ENCODE results near the gene MRPS2.

DNA sequence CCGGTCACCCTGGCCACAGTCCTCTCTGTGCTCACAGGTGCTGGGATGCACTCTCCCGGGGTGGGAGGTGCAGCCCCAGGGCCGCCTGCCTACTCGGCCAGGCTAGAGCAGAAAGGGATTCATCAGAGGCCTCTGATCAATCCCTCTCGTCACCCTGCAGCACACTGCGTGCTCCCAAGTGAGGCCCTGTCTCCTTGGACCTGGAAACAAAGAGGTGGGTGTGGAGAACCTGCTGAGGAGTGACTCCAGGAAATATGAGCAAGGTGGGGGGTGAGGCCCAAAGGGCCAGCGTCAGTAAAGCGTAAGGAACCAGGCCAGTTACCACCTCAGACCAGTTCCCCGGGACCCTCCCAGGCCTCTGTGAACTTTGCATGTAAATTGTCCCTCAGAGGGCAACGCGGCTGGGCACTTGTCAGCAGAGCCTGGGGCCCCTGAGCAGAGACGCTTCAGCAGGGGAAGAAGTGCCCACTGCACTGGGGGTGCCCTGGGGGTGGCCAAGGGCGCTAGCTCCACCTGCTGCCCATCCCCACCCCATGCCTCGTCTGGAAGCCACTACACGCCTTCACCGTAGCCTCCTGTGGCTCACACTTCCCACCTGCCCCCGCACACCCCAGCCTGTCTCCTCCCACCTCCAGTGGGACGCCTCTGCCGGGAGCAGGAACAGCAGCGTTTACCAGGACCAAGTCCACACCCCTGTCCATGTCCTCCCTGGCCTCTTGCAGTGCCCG, 168.0 kb downstream of the OLFM1 start:
- RRBS: 55% methylated on average over 2 of the region's 21 CpGs
CAGE:
- cytosol, long polyA plus RNA: no peak
- long polyA plus RNA: no peak
- nucleus, long polyA plus RNA: no peak

GRCh38 chr9:135280717-135280918, 193.2 kb downstream of the OLFM1 start:
- RRBS: no CpG with 5 or more reads among the region's 6 CpGs
CAGE:
- cytosol, long polyA plus RNA: no peak
- long polyA plus RNA: no peak
- nucleus, long polyA plus RNA: no peak

- RRBS: 1% methylated on average over 21 of the region's 74 CpGs
CAGE:
- cytosol, long polyA plus RNA: start-site peak on the plus strand at chr9:135500677-135500707, 218 and 420 reads in 2 replicates
- long polyA plus RNA: start-site peak on the plus strand at chr9:135500676-135500697, 135 and 308 reads in 2 replicates
- nucleus, long polyA plus RNA: start-site peak on the plus strand at chr9:135500675-135500690, 132 and 67 reads in 2 replicates
Measured at GRCh38 chr9:135500427-135501054, at the start of gene MRPS2. Gene MRPS2 (plus strand): TSS chr9:135500682.

DNA sequence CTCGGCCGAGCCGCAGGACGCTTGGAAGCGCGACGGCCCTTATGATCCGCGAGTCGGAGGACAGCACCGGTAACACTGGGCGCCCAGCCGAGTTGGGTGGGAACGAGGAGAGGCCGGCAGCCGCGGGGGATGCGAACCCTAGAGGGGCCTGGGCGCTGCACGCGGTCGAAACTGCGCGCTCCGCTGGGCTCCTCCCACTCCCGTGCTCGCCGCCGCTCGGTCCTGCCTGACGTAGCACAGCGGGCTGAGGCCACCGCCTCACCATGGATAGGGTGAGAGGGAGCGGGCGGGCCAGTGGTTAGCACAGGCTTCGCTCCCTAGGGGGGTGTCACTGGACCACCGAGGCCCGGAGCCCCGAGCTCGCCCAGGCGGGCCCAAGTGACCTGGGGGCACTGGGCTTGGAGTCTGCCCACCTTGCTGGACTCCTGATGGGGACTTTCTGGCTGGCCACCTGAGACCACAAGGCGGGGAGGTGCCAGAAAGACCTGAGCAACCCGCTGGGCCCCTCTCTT, 629 bp downstream of the MRPS2 start:
- RRBS: 1% methylated on average over 13 of the region's 43 CpGs
CAGE:
- cytosol, long polyA plus RNA: no peak
- long polyA plus RNA: no peak
- nucleus, long polyA plus RNA: no peak

GRCh38 chr9:135743798-135744482, 42.0 kb downstream of the KCNT1 start:
- RRBS: 34% methylated on average over 2 of the region's 18 CpGs
CAGE:
- cytosol, long polyA plus RNA: no peak
- long polyA plus RNA: no peak
- nucleus, long polyA plus RNA: no peak

DNA sequence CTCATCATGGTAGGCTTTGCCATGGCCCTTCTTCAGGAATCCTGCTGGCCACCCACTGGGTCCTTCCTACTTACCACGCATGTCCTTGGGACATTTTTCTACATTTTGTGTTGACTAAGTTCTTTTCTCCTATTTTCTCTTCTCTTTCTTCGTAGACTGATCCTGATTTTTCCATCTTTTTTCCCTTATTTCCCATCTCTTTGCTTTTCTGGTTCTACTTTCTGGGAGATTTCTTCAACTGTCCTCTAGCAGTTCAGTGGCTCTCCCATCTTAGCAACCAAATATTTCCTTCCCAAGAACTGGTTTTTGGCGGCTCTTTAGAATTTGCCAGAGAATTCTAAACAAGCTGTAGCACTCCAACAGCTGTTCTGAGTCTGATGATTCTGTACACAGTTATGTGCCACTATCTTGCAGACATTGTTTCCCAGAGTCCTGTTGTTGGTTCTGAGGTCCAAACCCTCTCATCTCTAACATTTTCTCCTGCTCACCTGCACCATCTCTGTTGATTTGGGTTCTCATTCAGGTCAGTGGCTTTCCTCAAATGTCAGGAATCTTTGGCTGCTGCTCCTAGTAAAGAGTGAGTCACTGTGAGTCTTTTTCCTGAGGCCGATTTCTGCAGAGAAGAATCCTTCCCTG, 50.1 kb downstream of the CAMSAP1 start:
- RRBS: no CpG with 5 or more reads among the region's 4 CpGs
CAGE:
- cytosol, long polyA plus RNA: no peak
- long polyA plus RNA: no peak
- nucleus, long polyA plus RNA: no peak

DNA sequence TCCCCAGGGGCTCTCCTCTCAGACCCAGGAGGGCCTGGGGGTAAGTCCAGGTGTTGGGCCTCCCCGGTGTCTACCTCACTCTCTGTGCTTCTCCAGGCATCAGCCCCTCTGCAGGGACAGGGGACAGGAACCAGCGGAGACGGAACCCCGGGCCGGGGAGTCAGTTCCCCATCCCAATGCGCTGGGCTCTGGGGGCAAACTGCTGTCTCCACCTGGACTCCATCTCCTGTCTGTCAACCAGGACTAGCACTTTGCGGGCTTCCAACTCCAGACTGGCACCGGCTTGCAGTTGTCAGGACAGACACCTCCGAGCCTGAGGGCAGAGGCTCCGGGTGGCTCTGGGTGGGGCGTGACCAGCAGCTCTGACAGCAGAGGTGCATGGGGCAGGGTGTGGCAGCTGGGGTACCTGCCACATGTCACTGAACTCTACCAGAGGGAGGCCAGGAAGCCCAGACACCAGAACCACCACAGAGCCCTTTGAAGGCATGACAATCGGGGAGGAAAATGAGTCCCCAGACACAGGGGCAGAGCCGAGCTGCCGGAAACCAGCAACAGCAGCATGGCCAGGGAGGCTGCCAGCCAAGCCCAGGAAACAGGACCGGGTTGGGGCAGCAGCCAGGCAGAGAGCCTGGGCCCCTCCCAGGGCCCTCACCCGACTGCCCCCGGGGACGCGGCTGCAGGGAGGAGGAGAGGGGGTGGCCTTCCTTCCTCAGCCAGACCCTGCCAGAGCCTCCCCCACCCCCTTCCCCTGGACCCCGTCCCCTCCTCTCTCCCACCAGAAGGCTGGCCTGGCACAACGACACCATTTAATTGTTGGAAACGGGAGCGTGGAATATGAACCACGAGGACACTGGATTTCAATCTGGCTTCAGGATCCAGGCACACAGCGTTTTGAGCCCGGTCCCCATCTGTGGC, 17.9 kb upstream of the UBAC1 start:
- RRBS: 40% methylated on average over 11 of the region's 26 CpGs
CAGE:
- cytosol, long polyA plus RNA: no peak
- long polyA plus RNA: no peak
- nucleus, long polyA plus RNA: no peak

GRCh38 chr9:135994916-135995255, 33.7 kb upstream of the UBAC1 start:
- RRBS: no CpG with 5 or more reads among the region's 8 CpGs
CAGE:
- cytosol, long polyA plus RNA: no peak
- long polyA plus RNA: no peak
- nucleus, long polyA plus RNA: no peak

DNA sequence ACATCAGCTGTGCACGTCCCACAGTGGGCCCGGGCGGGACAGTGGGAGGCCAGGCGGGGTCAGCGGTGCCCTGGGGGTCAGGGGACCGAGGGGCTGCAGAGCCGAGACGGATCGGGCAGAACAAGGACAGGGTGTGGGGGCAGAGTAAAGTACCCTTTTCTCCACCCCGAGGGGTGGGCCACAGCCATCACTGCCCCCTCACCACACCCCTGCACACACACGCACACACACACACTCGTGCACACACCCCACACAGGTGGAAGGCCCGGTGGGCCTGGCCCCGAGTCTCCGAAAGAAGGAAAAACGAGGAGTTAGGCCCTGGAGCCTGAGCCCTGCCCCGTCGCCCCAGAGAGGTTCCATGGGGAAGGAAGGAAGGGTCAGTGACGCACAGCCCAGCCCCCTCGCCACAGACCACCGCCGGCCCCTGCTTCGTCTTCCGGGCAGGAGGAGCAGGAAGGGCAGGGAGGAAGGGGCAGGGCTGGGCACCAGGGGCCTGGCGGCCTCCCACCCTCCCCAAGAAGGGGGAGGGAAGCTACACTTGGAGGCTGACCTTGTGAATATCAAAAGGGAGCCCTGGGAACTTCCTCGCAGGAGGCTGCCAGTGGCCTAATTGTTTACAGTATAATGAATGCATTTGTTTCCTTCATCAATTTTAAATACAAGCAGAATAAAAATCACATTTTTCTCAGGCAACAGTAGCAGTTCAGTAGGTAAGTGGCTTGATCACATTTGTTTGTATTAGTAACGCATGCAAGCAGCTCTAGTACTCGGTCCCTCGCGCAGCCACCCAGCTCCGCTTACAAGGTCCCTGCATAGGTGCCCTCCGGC, 49.8 kb upstream of the UBAC1 start:
- RRBS: no CpG with 5 or more reads among the region's 32 CpGs
CAGE:
- cytosol, long polyA plus RNA: no peak
- long polyA plus RNA: no peak
- nucleus, long polyA plus RNA: no peak

GRCh38 chr9:136116038-136116917, 2.4 kb downstream of the TMEM250 start:
- RRBS: 94% methylated on average over 3 of the region's 65 CpGs
CAGE:
- cytosol, long polyA plus RNA: no peak
- long polyA plus RNA: no peak
- nucleus, long polyA plus RNA: no peak

GRCh38 chr9:136341699-136342723, 14.7 kb downstream of the GPSM1 start:
- RRBS: 31% methylated on average over 14 of the region's 44 CpGs
CAGE:
- cytosol, long polyA plus RNA: no peak
- long polyA plus RNA: no peak
- nucleus, long polyA plus RNA: no peak

- RRBS: no CpG with 5 or more reads among the region's 7 CpGs
CAGE:
- cytosol, long polyA plus RNA: no peak
- long polyA plus RNA: no peak
- nucleus, long polyA plus RNA: no peak
Measured at GRCh38 chr9:136353623-136354084, 9.9 kb downstream of the DNLZ start.

- RRBS: no CpG with 5 or more reads among the region's 19 CpGs
CAGE:
- cytosol, long polyA plus RNA: no peak
- long polyA plus RNA: no peak
- nucleus, long polyA plus RNA: no peak
Measured at GRCh38 chr9:136469975-136470528, 12.8 kb downstream of the SEC16A start.

DNA sequence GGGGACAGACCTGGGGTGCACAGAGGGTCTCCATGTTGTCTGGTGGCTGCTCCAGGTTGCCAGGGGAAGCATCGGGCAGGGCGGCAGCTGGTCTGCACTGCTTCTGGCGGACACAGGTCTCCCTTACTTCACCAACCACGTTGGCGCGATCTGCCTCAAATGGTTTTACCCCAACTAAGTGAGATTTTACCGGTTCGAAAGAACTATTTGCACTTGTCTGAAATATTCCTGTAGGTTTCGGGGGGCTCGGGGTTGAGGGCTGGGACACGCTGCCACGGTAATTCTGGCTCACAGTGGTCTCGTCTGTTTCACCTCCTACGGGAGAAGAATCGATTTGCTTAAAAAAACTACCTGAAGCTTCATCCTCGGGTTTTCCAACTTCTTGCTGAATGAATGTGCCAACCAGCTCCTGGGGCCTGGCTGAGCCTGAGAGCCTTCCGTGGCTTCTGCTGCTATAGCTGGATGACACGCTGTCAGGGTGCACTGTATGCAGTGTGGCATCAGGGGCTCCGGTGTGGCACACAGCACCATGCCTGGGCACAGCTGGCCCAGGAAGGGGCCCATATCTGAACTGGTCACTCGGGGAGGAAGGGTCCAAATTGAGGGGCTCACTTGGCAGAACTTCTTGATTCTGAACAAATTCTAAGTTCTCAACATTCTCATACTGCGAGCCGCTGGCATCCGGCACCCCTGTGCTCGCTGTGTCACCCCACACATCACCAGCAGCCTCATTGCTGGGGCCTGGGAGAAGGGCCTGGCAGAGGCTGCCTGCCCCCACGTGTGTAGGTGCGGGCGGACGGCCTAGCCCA, 7.0 kb downstream of the SEC16A start:
- RRBS: no CpG with 5 or more reads among the region's 28 CpGs
CAGE:
- cytosol, long polyA plus RNA: no peak
- long polyA plus RNA: no peak
- nucleus, long polyA plus RNA: no peak

- RRBS: 95% methylated on average over 4 of the region's 18 CpGs
CAGE:
- cytosol, long polyA plus RNA: no peak
- long polyA plus RNA: no peak
- nucleus, long polyA plus RNA: no peak
Measured at GRCh38 chr9:136476396-136476952, 6.4 kb downstream of the SEC16A start.

- RRBS: 34% methylated on average over 14 of the region's 56 CpGs
CAGE:
- cytosol, long polyA plus RNA: no peak
- long polyA plus RNA: no peak
- nucleus, long polyA plus RNA: no peak
Measured at GRCh38 chr9:136484137-136484987, 1.5 kb upstream of the SEC16A start.

- RRBS: no CpG with 5 or more reads among the region's 8 CpGs
CAGE:
- cytosol, long polyA plus RNA: no peak
- long polyA plus RNA: no peak
- nucleus, long polyA plus RNA: no peak
Measured at GRCh38 chr9:136484988-136485337, 2.1 kb upstream of the SEC16A start.

DNA sequence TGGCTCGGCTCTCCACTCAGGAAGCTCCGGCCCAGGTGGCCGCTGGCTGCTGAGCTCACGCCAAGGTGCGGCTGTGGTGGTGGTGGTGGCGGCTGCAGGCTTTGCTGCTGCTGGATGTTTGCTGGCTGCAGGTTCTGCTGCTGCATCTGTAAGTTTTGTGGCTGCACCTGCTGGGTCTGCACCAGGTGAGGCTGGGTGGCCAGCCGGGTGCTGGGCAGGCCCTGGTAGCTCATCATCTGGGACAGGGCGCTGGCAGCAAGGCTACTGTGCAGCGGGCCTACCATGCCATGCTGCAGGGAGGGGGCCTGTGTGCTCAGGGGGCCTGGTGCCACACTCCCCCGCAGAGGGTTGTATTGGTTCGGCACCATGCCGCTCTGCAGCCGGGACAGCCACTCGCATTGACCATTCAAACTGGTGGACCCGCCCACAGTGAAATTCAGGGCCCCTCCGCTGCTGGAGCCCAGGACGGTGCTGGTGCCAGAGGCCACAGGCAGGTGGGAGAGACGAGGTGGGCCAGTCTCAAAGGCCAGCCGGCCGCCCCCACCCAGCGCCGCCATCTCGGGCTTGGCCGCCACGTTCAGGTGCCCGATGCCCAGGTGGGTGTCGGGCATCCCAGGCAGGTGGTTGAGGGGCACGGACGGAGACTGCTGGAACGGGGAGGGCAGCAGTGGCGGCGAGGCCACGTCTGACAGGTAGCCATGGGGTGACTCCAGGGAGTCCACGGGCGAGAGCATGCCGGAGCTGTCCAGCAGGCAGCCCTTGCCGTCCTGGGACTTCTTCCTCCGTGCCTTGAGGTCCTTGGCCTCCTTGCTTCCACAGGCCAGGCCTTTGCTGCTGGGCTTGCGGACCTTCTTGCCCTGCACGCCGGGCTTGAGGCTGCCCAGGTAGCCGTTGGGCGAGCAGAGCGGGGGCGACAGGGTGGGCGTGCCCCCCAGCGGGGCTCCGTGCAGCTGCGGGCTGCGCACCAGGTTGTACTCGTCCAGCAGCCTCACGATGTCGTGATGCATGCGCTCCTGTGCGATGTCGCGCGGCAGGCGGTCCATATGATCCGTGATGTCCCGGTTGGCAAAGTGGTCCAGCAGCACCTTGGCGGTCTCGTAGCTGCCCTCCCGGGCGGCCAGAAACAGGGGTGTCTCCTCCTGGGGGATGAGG, 14.0 kb upstream of the SEC16A start:
- RRBS: 96% methylated on average over 5 of the region's 65 CpGs
CAGE:
- cytosol, long polyA plus RNA: no peak
- long polyA plus RNA: no peak
- nucleus, long polyA plus RNA: no peak

GRCh38 chr9:136515328-136516401, 30.2 kb downstream of the NOTCH1 start:
- RRBS: 76% methylated on average over 5 of the region's 55 CpGs
CAGE:
- cytosol, long polyA plus RNA: no peak
- long polyA plus RNA: no peak
- nucleus, long polyA plus RNA: no peak

GRCh38 chr9:136517171-136517398, 28.8 kb downstream of the NOTCH1 start:
- RRBS: 92% methylated on average over 4 of the region's 11 CpGs
CAGE:
- cytosol, long polyA plus RNA: no peak
- long polyA plus RNA: no peak
- nucleus, long polyA plus RNA: no peak

Measured in IMR-90 (cell line).